Daoy (cell line): Measurements from ENCODE around the genes RHOF and HCAR3.

- RAMPAGE, long total RNA = no peak
Observed at GRCh38 chr12:121538623-121539094, 42.2 kb downstream of the KDM2B start.

- RAMPAGE, long total RNA = no peak
Observed at GRCh38 chr12:121610493-121610998, 29.7 kb upstream of the KDM2B start.

GRCh38 chr12:121717022-121717542 lies 4.5 kb downstream of the TMEM120B start:
- RAMPAGE, long total RNA = no peak

DNA sequence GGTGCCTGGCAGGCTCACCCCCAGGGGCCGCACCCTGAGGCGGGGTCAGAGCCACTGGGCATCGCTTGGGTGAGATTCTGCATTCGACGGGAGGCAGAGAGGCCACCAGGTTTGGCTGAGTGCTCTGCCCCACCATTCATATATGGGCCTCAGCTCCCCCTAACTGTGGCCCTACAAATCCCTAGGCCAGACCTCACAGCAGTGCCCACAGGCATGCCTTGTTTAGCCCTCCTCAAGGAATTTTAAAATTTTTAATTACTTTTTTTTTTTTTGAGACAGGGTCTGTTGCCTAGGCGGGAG lies 17.0 kb downstream of the RHOF start:
- RAMPAGE, long total RNA = no peak

- RAMPAGE, long total RNA = start-site peak on the minus strand at chr12:121793645-121793688, 36 and 29 reads in 2 replicates
Observed at GRCh38 chr12:121793396-121794594, at the start of gene RHOF. TSS of gene RHOF (minus strand) at chr12:121793688.

DNA sequence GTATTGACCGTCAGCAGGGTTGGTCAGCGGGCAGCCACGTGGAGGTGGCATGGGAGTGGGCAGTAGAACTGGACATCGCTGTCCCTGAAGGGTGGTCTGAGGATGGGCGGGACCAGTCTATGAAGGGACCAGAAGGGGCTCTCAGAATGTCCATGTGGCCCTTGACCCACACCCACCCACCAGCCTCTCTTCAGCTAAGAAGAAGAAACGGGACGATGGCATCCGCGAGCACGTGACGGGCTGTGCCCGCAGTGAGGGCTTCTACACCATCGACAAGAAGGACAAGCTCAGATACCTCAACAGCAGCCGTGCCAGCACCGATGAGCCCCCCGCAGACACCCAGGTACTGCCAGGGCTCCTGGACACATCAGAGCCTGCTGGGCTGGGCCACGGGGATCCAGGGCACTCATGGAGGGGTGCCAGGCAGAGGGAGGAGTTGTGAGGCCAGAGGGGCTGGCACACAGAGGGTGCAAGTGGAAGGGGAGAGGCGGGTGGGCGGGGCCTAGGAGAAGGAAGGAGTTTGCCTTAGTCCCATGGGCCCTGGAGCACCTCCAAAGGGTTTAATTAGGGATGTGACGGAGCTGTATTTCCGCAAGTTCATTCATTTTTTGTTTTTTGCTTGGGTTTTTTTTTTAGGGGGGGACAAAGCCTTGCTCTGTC lies 21.3 kb downstream of the SETD1B start:
- RAMPAGE, long total RNA = no peak

DNA sequence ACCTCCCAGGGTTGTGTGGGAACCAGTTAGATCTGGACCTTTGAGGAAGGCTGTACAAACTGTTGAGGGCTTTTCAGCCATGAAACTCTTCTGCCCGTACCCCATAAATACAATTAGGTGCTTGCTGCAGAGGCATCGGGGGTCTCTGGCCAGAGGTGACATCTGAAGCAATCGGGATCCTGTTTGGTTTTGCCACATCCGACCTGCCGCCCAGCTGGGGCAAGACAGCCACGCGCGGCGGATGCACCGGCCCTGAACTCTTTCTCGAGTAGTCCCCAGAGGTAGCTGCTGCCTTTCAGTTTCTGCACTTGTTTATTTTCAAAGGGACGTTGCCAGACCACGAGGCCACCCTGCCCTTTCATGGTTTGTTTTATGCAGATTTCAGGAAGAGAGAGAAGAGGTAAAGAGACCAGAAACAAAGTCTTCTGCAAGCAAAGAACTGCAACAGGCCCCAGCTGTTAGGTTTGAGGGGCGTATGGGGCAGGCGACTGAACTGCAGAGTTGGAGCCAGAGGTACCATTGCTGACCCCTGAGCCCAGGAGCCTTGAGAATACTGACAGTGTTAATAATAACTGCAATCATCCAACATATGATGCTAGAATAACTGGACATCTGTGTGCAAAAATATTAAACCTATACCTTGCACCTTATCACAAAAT lies 10.5 kb upstream of the MLXIP start:
- RAMPAGE, long total RNA = no peak

GRCh38 chr12:122073910-122074687 lies 4.5 kb upstream of the MLXIP start:
- RAMPAGE, long total RNA = no peak

GRCh38 chr12:122104846-122105321 lies 26.3 kb downstream of the MLXIP start:
- RAMPAGE, long total RNA = no peak

GRCh38 chr12:122105797-122106303 lies 27.3 kb downstream of the MLXIP start:
- RAMPAGE, long total RNA = no peak

DNA sequence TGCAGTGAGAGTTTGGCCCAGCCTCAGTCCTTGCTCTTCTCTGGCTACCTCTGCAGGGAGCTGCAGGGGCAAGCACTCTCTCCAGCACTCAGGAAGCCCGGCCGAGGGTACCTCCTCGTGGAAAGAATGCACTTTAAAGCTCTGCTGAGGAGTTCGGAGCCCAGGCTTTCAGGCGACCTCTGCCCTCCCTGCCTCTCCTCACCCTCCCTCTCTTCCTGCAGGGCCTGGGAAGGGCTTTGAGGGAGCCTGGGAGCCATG lies 31.1 kb downstream of the IL31 start:
- RAMPAGE, long total RNA = no peak

GRCh38 chr12:122145716-122146310 lies 28.2 kb downstream of the IL31 start:
- RAMPAGE, long total RNA = no peak

DNA sequence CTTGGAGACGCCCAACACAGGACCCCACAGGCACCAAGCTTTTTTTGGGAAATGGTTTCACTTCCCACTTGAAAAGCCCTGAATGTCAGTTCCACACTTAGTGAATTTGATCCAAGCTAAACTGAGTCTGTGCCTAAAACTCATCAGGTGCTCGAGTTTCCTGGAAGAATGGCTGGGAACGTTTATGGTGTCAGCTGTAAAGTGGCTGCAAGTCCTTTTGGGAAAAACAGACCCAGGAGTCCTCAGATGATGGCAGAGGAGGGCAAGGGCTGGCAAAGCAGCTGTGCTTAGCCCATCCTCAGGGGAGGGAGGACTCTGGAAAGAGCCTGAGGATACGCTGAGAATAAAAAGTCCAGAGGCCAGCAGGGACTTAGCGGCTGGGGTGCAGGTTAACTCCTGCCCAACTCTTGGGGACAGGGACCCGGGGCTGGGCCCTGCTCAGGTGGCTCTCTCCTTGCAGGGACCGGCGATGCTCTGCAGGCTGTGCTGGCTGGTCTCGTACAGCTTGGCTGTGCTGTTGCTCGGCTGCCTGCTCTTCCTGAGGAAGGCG lies 2.4 kb downstream of the B3GNT4 start:
- RAMPAGE, long total RNA = no peak

DNA sequence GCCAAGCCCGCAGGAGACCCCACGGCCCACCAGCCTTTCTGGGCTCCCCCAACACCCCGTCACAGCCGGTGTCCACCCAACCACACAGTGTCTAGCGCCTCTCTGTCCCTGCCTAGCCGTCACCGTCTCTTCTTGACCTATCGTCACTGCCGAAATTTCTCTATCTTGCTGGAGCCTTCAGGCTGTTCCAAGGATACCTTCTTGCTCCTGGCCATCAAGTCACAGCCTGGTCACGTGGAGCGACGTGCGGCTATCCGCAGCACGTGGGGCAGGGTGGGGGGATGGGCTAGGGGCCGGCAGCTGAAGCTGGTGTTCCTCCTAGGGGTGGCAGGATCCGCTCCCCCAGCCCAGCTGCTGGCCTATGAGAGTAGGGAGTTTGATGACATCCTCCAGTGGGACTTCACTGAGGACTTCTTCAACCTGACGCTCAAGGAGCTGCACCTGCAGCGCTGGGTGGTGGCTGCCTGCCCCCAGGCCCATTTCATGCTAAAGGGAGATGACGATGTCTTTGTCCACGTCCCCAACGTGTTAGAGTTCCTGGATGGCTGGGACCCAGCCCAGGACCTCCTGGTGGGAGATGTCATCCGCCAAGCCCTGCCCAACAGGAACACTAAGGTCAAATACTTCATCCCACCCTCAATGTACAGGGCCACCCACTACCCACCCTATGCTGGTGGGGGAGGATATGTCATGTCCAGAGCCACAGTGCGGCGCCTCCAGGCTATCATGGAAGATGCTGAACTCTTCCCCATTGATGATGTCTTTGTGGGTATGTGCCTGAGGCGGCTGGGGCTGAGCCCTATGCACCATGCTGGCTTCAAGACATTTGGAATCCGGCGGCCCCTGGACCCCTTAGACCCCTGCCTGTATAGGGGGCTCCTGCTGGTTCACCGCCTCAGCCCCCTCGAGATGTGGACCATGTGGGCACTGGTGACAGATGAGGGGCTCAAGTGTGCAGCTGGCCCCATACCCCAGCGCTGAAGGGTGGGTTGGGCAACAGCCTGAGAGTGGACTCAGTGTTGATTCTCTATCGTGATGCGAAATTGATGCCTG lies 3.2 kb downstream of the B3GNT4 start:
- RAMPAGE, long total RNA = no peak

DNA sequence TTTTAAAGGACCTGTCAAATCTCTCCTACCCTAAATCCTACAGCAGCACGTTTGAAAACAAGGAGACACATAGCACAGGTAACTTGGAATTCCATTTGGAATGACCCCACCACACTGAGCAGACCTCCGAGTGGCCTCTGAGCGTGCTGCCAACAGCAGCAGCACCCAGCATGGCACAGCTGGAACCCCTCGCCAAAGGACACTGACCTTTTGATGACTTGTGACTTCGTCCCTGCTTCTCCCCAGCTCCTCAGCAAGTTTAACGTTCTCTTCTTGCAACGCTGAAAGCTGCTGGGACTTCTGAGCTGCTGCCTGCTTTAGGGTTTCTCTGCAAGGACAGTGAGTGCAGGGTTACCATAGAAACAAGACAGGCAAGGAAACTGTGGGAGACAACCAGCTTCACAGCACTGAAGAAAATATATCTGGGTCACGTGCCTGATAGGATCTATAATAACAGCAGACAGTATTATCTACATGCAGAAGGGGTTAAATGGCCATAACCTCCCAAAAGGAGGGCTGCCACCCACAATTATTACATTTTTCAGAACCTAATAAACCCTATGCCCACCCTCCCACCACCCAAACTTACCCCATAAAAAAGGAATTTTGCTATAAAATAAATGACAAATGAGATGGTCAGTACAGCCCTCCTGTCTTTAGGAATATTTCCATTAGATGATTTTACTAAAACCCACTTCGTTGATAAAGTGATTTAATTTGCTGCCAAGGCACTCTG lies 43.4 kb upstream of the VPS33A start:
- RAMPAGE, long total RNA = no peak

DNA sequence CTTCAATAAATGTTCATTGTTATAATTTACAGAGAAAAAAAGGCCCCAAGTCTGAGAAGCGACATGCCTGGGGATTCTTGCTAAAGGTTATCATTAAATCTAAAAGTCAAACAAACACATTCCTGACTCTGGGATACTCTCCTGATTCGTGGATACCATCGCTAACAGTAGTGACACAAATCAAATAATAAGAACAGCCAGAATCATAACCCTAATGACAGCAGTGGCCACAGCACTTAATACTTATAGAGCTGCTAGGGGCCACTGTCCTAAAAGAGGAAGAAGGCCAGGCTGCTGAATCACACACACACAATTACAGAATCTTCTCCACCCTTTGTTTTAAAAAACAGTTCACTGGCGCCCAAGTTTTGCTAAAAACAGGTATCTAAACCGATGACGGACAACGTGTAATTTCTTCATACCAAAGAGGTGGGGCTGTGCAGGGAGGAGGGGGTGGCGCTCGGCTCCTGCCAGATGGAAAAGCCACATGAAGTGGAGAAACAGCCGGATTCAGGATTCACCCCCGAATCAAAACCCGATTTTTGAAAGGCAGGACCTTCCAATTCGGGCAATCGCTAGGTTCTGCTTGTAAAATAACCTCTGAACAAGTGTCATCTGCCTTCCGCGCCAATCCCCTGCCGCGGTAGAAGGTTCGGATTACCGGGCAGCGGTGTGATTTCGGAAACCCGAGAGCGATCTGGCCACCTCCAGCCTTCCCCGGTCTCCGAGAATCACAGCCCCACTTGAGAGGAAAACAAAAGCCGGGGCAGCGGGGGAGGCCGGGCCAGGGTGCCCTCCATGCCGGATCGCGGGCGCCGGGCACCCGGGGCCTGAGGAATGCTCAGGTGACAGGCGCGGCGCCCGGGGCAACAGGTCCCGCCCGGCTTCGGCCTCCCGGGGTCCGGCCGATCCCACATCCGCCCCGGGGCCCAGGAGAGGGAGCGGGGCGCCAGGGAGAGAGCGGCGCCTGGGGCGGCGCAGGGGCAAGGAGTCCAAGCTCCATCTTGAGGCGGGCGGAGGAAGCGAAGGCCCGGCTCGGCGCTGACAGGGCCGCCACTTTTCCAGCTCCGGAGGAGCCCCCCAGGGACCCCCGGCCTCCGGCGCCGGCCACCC lies 878 bp downstream of the CLIP1 start:
- RAMPAGE, long total RNA = no peak

GRCh38 chr12:122423797-122424086 lies 1.3 kb upstream of the CLIP1 start:
- RAMPAGE, long total RNA = no peak

- RAMPAGE, long total RNA = no peak
Observed at GRCh38 chr12:122523034-122523766, 3.5 kb downstream of the RSRC2 start.

DNA sequence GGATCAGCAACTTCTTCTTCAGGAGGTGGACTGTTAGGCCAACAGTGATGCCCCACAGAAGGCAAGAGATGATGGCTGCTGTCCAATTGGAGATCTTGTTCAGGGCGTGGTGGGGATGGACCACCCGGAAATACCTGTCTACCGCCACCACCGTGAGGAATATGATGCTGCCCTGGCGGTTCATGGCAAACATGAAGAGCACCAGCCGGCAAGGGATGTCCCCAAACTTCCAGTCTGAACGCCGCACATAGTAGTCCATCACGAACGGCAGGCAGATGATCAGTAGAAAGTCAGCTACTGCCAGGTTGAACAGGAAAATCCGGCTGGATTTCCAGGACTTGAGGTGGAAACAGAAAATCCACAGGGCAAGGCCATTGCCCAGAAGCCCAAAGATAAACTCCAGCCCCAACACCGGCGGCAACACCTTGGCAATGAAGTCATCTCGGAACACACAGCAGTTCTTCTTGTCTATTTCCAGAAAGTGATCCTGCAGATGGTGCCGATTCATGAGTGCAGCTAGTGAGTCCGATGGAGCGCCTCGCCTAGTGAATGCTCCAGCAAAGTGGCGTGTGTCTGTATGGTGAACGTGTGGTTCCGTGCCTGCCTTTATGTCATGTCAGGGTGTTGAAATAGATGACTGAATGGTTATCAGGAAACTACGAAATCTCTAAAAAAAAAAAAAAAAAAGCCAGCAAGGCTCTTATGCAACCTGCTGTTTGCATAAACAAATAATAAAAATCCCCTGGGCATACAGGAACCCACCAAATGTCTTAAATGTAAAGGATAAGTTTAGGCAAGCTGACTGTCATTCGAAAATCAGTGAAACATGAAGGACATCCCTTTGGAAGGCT lies at the start of gene HCAR3:
Gene HCAR3, minus strand, starts transcription at position 582 of the 851 bp plus-strand sequence.
- RAMPAGE, long total RNA = no peak

DNA sequence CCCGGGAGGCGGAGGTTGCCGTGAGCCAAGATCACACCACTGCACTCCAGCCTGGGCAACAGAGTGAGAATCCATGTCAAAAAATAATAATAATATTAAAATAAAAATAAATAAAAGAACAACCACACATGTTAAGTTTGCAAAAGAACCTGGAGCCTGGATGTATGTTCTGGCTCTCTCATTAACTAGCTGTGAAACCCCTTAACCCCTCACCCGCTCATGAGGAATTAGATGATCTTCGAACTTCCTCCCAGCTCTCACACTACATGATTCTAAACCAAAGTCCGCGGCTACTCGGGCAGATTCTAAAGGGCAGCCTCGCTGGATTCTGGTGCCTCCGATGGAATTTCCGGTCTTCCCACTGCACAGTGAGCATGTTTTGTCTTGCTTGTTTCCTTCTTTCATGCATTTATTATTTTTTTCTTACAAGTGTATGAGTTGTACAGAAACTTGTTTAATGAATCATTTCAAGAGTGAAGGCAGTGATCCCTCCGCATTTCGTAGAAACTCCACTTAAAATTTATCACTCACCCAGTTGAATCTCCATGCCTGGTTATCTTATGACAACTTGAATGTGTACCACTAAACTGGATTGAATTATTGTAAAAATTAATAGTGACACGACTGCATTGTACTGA lies 4.4 kb upstream of the HCAR3 start:
- RAMPAGE, long total RNA = no peak